Bronchial epithelial cell (primary cell): ENCODE measurements around the gene NFIX.

DNA sequence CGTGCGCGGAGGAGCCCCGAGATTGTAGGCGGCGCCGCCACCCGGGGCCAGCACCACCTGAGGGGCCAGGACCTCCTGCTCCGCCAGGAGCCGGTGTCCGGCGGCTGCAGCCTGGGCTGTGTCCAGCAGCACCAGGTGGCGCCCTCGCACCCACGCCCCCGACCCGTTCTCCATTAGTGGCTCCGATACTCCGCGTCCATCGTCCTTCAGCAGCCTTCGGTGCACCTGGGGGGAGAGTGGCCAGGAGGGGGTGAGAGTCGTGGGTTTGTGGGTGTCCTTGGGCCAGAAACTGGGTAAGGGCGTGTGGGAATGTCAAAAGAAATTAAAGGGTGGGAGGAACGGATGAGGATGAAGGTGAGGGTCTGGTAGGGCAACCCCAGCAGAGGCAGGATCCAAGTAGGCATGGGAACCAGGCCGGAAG, 18.4 kb downstream of the MAN2B1 start:
- RRBS, 2 experiments = 4 to 12% methylated on average over 7 of the region's 26 CpGs

GRCh38 chr19:12670318-12670894, 1.2 kb upstream of the WDR83OS start:
- RRBS, 2 experiments = no CpG with 5 or more reads among the region's 18 CpGs

DNA sequence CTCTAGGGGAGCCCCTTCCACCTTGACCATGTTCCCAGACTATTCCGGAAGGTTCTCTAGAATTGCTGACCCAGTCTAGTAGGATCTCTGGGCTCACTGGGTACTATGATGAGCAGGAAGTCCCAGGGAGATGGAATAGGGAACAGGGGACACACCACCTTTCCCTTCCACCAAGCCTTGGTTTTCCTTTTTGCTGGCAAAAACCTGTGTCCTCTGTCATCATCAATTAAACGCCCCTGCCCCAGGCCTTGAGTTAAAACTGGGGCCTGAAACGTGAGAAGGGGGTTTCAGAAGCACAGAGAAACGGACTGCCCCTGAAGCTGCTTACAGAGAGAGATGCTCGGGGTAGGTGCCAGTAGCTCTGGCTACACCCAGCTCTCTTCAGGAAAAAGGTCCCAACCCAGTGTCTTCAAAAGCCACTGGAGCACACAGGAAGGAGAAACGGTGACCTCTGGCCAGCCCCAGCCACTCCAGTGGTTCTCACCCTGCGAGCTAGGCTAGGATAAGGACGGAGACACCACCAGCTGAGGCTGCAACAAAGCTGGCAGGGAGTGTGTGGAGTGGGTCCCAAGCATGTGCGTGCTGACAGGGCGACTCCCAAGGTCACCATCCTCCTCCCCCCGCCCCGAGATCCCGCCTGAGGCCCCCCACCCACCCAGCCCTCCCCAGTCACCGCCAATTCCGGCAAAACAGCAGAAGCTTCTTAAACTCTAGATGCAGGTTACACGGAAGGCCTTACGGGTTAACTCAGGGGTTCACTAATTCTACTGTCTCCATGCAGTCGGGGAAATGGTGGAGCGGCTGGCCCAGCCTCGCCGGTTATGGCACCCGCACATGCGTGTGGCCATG, 3.8 kb upstream of the FBXW9 start:
- RRBS, 2 experiments = 94% methylated on average over 3 of the region's 23 CpGs; no CpG with 5 or more reads in 1 of the 2 experiments

- RRBS, 2 experiments = 1 to 2% methylated on average over 4 of the region's 18 CpGs
Measured at GRCh38 chr19:12736645-12737413, 468 bp upstream of the GET3 start.

- RRBS, 2 experiments = no CpG with 5 or more reads among the region's 4 CpGs
Measured at GRCh38 chr19:12785444-12786063, 5.7 kb upstream of the JUNB start.

- RRBS, 2 experiments = no CpG with 5 or more reads among the region's 15 CpGs
Measured at GRCh38 chr19:12788295-12789216, 2.7 kb upstream of the JUNB start.

GRCh38 chr19:12789217-12789773, 2.0 kb upstream of the JUNB start:
- RRBS, 2 experiments = 1 to 2% methylated on average over 19 of the region's 32 CpGs

DNA sequence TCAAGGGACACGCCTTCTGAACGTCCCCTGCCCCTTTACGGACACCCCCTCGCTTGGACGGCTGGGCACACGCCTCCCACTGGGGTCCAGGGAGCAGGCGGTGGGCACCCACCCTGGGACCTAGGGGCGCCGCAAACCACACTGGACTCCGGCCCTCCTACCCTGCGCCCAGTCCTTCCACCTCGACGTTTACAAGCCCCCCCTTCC, 1.4 kb downstream of the JUNB start:
- RRBS, 2 experiments = no CpG with 5 or more reads among the region's 13 CpGs

GRCh38 chr19:12922581-12922926, 3.5 kb upstream of the SYCE2 start:
- RRBS, 2 experiments = no CpG with 5 or more reads among the region's 8 CpGs

DNA sequence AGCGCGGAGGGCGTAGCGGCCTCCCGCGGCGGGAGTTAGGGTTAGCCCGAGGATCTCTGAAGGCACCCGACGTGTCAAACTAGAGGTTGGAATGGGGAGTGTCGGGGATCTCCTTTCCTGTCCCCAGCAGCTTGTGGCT, 384 bp downstream of the CALR start:
- RRBS, 2 experiments = no CpG with 5 or more reads among the region's 11 CpGs

- RRBS, 2 experiments = no CpG with 5 or more reads among the region's 6 CpGs
Measured at GRCh38 chr19:12965686-12965971, 3.7 kb upstream of the DAND5 start.

GRCh38 chr19:12994941-12995730, at the start of gene NFIX:
Gene NFIX (plus strand): TSS chr19:12995475.
- RRBS, 2 experiments = under 1% methylated on average over 20 to 28 of the region's 111 CpGs

- RRBS, 2 experiments = 59 to 61% methylated on average over 11 of the region's 68 CpGs
Measured at GRCh38 chr19:13001248-13002454, 6.4 kb downstream of the NFIX start.

- RRBS, 2 experiments = 4 to 7% methylated on average over 2 of the region's 27 CpGs
Measured at GRCh38 chr19:13002455-13003127, 7.3 kb downstream of the NFIX start.

- RRBS, 2 experiments = 66 to 81% methylated on average over 12 to 14 of the region's 58 CpGs
Measured at GRCh38 chr19:13011731-13012467, 16.6 kb downstream of the NFIX start.

GRCh38 chr19:13034668-13034878, 39.3 kb downstream of the NFIX start:
- RRBS, 2 experiments = no CpG with 5 or more reads among the region's 4 CpGs

- RRBS, 2 experiments = 2% methylated on average over 7 of the region's 28 CpGs
Measured at GRCh38 chr19:13154718-13155450, 4.7 kb downstream of the IER2 start.

GRCh38 chr19:13156834-13157437, 6.7 kb downstream of the IER2 start:
- RRBS, 2 experiments = no CpG with 5 or more reads among the region's 7 CpGs

DNA sequence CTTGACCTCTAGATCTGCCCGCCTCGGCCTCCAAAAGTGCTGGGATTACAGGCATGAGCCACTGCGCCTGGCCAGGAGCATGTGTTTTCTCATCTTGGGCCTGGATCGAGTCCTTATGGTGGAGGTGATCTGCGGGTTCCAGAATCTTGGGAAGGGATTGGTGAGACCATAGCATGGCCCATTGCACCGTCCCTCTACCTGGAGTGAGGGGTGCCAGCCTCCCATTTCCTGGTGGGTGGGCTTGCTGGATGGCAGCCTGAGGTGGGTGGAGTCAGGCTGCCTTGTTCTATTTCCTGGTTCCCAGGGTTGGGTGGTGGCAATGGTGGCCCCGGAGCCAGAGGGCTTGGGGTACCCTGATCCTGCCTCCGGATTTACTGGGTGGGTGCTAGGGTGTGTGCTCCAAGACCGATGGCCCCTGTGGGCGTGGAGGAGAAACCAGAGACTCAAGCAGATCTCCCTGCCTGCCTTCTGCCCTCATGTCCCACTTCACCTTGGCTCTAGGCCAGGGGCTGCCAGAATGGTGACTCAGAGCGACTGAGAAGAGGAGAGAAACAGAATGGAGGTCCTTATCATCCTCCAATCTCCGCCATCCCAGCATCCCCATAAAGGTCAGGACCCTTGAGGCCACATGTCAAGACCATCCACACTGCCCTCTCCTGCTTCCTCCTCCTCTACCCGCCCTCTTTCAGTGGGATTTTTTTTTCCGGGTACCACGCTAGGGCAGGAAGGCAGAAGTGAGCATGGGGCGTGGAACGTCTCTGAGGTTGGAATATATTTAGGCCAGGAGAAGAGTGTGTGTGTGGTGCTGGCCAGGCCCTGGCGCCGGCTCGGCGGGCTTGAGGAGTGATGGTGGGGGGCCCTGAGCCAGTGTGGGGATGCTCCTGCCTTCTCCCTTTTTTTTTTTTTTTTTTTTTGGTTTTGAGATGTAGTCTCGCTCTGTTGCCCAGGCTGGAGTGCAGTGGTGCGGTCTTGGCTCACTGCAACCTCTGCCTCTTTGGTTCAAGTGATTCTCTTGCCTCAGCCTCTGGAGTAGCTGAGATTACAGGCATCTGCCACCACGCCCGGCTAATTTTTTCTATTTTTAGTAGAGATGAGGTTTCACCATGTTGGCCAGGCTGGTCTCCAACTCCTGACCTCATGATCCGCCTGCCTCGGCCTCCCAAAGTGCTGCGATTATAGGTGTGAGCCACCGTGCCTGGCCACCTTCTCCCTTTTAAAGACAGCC, 22.2 kb downstream of the IER2 start:
- RRBS, 2 experiments = no CpG with 5 or more reads among the region's 29 CpGs

DNA sequence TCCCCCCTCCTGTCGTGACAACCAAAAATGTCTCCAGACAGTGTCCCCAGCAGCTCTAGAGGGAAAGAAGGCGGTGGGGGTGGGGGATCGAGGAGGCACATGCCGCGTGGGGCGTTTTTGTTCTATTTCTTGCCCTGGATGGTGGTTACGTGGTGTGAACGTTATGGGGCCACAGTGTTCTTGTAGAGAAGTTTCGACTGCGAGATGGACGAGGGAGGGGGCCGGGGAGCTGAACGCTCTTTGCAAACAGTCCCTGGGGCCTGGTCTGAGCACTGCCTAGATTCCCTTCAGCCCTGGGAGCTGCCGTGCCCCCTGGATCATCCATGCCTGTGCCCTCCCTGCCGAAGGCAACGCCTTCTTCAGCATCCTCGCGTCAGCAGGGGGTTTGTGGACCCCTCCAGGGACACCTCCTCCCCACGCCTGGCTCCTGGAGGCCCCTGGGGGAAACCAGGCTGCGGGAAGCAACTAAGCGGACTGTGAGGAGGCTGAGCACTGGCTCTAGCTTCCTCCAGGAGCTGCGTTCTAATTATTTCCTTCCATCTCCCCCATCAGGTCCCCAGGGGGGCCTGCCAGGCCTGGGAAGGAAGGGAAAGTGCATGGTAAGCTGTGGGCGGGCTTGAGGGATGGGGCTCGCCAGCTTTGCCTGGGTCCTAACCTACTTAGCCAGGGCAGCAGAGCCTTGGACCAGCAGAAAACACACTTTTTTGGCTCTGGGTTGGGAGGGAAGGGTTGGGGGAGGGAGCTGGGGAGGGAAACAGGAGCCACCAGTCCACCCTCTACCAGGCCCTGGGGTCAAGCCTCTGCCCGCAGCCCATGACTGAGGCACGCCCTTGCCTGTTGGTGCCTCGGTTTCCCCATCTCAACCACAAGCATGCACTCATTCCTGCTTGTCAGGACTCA, 131.6 kb downstream of the IER2 start:
- RRBS, 2 experiments = no CpG with 5 or more reads among the region's 27 CpGs